Subcutaneous preadipocyte (primary cell): ENCODE data around the gene PROK1.

DNA sequence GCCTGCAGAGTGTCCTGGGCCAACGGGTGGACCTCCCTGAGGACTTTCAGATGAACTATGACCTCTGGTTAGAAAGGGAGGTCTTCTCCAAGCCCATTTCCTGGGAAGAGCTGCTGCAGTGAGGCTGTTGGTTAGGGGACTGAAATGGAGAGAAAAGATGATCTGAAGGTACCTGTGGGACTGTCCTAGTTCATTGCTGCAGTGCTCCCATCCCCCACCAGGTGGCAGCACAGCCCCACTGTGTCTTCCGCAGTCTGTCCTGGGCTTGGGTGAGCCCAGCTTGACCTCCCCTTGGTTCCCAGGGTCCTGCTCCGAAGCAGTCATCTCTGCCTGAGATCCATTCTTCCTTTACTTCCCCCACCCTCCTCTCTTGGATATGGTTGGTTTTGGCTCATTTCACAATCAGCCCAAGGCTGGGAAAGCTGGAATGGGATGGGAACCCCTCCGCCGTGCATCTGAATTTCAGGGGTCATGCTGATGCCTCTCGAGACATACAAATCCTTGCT, 16.6 kb downstream of the ALX3 start:
- CAGE, long polyA plus RNA = no peak

DNA sequence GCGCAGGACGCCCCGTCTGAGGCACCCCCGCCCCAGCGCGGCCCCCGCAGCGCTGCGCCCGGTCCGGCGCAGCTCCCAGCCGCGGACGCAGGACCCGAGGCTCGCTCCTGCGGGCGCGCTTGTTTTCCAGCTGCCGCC, 421 bp downstream of the KCNC4 start:
- CAGE, long polyA plus RNA = no peak

GRCh38 chr1:110337410-110338137, 1.6 kb upstream of the RBM15 start:
- CAGE, long polyA plus RNA = no peak

DNA sequence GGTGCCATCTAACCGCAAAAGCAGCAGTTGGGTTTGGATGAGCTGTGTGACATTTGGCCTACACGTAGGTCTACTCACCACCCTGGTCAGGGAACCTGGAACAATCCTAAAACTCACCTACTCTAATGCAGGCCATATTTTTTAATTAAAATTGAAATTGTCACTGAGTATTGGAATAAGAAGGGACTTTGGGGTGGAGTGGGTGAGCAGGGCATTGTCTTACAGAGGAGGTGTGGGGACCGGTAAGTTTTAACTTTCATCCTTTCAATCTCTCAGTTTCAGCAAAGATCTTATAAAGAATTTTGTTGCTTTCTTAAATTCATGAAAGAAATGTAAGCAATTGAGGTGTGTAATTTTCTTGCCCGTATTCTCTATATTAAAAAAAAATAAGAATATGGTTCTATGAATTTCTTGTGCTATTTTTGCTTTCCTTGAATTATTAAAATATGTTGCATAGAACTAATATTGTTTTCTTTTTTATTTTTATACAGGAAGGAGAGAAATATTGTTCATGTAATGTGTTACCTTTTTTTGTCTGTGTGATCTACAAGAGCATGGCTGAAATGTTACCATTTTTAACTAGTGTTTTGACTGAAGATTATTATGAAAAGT, 19.1 kb downstream of the SLC16A4 start:
- CAGE, long polyA plus RNA = no peak

DNA sequence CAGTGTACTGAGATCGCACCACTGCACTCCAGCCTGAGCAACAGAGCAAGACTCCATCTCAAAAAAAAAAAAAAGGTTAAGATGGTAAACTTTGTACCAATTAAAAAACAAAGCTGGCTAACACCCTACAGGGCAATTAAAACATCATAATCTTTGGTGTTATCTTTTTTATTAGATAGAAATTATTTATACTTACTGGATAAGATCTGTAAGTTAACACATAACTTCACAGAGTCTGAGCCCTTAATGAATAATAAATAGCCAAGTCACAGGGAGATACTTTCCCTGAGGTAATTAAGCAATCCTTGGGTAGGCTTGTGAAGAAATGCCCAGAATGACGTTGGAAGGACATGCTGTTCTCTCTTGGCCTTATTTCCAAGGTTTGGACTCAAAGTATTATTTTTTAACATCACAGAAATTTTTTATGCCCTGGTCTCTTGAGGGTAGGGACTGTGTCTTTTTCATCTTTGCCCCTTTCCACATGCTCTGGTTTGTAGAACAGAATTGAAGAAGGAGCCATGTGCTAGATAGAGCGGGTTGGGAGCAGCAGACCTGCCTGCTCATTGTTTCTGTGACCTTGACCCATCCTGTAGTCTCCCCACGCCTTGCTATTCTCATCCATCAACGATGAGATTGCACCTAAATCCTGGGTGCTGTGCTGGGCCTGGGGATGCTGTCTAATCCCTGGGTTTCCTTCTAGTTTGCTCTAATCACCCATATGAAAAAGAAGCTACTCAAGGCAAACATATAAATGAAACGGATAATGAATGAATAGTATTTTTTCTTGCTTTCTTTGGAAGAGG, 17.2 kb upstream of the LAMTOR5 start:
- CAGE, long polyA plus RNA = no peak

GRCh38 chr1:110450891-110451504, at the start of gene PROK1:
Gene PROK1 (plus strand): TSS chr1:110451149.
- CAGE, long polyA plus RNA = no peak

DNA sequence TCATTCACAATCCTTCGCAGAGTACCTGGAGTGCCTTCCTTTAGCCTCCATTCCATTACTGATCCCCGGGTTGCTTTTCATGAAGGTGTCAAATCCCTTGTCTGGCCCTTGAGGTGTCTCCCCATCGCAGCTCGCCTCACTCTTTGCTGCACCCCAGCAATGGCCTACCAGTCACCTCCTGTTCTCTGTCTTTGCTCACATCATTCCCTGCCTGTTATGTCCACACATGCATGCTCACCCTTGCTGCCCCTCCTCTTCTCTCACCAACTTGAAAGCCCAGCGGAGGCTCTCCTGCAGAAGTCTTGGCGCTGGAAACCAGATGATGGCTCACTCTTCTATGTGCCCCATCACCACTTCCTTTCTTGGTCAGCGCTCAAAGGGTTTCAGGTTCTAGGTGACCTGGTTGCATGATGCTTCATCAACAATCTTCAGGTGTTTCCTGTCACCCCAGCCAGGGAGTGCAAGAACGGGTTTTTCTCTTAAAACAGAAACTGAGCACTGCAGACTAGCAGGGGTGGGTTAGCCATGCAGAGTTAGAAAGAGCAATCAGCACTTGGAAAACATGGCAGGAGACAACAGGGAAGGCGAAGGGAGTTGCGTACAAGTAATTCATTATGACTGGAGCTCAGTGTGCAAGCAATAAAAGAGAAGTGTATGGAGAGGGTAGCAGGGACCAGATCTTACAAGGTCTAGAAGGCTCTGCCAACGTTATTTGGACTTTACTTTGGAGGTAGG, 25.1 kb upstream of the KCNA2 start:
- CAGE, long polyA plus RNA = no peak

GRCh38 chr1:110880630-110881445, 7.9 kb downstream of the CD53 start:
- CAGE, long polyA plus RNA = no peak

GRCh38 chr1:110892281-110892805, 19.4 kb downstream of the CD53 start:
- CAGE, long polyA plus RNA = no peak

DNA sequence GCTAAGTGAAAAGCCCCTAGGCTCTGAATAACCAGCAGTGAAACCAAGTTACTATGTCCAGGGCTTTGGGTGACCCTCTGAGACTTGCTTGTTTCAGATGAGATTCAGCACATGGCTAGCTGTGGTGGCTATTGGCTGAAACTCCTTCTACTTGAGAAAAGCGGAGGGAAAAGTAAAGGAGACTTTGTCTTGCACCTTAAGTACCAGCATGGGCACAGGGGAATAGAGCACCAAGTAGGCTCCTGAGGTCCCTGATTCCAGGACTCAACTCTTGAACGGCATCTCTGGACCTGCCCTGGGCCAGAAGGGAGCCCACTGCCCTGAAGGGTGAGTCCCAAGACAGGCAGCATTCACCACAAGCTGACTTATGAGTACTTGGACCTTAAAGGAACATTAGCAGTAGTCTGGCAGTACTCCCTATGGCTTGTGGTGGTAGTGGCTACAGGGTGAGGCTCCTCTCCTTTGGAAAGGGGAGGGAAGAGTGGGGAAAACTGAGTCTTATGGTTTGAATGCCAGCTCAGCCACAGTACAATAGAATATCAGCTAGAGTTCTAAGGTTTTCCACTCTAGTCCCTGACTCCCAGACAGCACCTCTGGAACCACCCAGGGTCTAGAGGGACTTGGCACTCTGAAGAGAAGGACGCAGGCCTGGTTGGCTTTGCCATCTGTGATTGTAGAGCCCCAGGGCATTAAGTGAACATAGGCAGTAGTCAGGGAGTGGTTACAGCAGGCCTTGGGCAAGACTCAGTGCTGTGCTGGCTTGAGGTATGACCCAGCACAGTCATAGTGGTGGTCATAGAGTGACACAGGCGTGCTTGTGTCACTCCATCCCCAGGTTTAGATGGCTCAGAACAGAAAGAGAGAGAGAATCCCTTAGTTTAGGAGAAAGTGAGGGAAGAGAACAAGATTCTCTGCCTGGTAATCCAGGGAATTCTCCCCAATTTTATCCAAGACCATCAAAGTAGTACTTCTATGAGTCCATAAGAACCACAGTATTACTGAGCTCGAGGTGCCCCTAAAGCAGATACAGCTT, 30.9 kb downstream of the CD53 start:
- CAGE, long polyA plus RNA = no peak

- CAGE, long polyA plus RNA = no peak
Observed at GRCh38 chr1:110904669-110905494, 31.9 kb downstream of the CD53 start.

GRCh38 chr1:111132206-111132796, 7.6 kb downstream of the DRAM2 start:
- CAGE, long polyA plus RNA = no peak

DNA sequence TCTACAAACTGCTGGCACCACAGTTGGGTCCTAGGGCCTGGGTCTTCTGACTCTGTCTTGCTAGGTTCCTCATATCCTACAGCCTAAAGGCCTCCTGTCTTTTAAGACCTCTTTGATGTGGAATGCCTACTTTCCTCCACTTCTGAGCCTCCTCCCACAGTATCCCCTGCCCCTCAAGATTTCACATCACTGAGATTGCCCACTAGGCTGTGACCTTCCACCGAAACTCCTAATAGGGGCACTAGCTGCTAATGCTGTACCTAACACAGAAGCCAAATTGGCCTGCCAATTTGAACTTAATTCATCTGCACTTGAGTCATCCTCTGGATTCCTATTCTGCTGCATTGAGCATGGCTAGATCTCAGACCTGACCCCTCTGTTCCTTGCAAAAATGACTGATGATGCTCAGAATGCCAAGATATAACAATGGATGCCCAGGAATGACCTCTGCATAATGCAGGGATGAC, 2.2 kb upstream of the OVGP1 start:
- CAGE, long polyA plus RNA = no peak

DNA sequence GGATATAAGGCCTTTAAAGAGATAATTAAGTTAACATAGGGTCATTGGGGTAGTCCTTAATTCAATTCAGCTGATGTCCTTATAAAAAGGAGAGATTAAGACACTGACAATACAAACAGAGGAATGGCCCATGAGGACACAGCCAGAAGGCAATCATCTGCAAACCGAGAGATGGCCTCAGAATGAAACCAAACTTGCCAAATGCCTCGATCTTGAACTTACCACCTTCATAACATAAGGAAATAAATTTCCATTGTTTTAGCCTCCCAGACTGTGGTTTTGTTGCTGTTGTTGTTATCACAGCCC, 14.2 kb downstream of the ADORA3 start:
- CAGE, long polyA plus RNA = no peak

DNA sequence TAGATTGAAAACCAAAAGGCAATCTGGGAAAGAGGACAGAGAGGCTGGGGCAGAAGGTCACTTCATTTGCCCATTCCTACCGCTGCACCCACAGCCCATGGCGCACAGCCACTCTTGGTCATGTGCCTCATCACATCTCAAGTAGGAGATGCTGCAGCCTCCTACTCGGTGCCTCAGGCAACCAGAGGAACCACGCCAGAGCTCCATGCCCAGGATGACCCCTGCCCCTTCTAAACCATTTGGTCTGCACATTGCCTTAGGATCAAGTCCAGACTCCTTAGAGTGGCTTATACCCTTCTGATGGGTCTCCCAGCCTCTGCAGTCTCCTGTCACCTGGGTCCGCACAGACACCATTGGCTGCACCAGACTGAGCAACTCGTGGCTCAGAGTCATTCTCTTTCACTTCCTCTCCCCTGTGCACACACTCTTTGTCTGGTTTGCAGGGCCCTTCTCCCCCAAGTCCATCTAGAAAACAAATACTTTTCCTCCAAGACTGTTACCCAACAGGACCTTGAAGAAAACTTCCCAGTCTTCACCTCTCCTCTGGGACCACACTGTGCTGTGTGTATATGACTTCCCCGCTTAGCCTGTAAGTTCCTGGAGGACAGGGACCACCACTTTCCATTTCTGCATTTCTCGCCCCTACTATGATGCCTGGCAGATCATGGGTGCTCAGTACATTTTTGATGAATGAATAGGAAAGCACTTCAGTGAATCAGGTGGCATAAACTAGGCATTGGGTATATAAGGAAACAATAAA, 2.3 kb upstream of the ADORA3 start:
- CAGE, long polyA plus RNA = no peak

- CAGE, long polyA plus RNA = no peak
Observed at GRCh38 chr1:111507268-111508243, 4.1 kb upstream of the ADORA3 start.

- CAGE, long polyA plus RNA = no peak
Observed at GRCh38 chr1:111603823-111604436, 15.7 kb upstream of the RAP1A start.

DNA sequence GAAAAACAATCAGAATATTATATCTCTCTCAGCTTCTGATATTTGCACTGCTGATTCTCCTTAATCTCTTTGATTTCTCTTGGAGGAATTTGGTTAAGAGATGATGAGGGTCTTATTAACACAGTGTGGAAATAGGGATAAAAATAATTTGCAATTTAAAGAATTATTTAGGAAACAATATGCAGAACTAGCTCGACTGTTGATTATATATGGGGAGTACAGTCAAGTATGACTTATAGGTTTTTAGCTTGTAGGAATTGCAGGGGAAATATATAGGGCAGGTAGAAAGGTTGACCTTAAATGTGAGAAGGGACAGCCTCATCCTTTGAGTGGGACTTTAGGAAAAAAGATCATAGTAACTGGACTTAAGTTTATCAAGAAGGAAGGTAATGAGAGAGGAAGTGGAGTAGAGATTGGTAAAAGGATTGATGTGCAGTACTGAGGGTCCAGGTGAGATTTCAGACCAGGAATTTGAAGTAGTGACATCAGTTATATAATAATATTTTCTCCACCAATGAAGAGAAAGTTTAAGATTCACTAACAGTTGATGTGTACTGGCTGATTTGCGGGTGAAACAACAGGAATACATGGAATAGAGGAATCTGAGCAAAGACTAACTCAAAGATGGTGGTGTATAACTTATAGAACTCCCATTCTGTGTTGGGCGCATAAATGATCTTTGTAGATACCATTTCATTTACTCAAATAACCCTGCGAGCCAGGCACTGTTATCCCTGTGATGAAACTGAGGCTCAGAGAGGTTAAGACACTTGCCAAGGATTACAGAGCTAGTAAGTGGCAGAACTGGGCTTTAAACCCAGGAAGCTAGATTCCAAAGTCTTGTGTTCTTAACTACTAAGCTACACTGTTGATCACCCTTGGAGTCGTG, 25.6 kb downstream of the RAP1A start:
- CAGE, long polyA plus RNA = no peak

DNA sequence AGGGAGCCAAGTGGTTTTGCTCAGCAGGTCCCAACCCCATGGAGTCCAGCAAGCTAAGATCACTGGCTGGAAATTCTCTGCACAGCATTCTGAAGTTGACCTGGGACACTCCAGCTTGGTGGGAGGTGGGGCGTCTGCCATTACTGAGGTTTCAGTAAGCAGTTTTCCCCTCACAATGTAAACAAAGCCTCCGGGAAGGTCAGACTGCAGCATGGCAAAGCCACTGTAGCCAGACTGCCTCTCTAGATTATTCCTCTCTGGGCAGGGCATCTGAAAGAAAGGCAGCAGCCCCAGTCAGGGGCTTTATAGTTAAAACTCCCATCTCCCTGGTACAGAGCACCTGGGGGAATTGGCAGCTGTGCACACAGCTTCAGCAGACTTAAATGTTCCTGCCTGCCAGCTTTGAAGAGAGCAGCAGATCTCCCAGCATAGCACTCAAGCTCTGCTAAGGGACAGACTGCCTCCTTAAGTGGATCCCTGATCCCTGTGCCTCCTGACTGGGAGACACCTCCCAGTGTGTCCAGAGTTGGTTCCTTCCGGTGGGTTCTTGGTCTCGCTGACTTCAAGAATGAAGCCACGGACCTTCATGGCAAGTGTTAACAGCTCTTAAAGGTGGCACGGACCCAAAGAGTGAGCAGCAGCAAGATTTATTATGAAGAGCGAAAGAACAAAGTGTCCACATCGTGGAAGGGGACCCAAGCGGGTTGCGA, 59.4 kb downstream of the INKA2 start:
- CAGE, long polyA plus RNA = no peak

DNA sequence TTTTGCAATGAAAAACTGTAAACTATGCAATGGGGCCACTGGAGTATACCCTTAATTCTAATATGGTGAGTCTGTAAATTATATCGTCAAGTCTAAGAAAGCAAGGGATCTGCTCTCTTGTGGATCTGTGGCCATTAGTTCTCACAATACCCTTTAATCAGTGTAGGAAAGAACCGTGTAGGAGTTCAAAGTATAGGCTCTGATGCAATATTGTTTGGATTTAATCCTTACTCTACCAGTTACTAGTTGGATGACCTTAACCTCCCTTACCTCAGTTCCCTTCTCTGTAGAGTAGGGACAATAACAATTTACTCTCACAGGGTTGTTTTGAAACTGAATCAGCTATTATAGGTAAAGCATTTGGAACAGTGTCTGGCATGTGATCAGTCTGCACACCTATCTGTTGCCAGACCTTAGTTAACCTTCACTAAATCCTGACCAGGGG, 106.8 kb downstream of the DDX20 start:
- CAGE, long polyA plus RNA = no peak